Gastroesophageal sphincter (tissue), 4 donors: ENCODE measurements around a stretch of chr9.

- PRO-cap, result bidirectional peak, plus-strand start at chr9:130186917, minus-strand start at chr9:130186901
- RAMPAGE, long total RNA, 4 experiments, result no peak in any of the 4 experiments
These were observed 14.4 kb downstream of the NCS1 start for GRCh38 chr9:130186684-130186997.

GRCh38 chr9:130193307-130193977 is 21.2 kb downstream of the NCS1 start:
- PRO-cap, result bidirectional peak, plus-strand start at chr9:130193820, minus-strand start at chr9:130193712
- RAMPAGE, long total RNA, 4 experiments, result no peak in any of the 4 experiments

- PRO-cap, result no peak
- RAMPAGE, long total RNA, 4 experiments, result no peak in any of the 4 experiments
These were observed 86.4 kb downstream of the HMCN2 start for GRCh38 chr9:130351862-130352460.

GRCh38 chr9:130444091-130444464 is 683 bp upstream of the ASS1 start:
- PRO-cap, result no peak
- RAMPAGE, long total RNA, 4 experiments, result no peak in any of the 4 experiments

- PRO-cap, result no peak
- RAMPAGE, long total RNA, 4 experiments, result no peak in any of the 4 experiments
These were observed 54.6 kb downstream of the ASS1 start for GRCh38 chr9:130499394-130499654.

DNA sequence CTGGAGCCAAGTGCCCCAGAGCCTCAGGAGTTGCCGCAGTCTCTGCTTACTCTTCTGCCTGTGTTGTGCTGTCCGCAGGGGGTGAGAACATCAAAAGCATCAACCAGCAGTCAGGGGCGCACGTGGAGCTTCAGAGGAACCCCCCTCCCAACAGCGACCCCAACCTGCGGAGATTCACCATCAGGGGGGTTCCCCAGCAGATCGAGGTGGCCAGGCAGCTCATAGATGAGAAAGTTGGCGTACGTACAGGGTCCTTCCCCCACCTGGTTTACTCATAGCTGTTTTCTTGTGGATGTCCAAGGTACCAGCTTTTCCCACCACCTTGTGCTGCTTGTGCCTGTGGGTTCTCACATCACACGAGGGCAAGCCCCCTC is 33.9 kb upstream of the PRDM12 start:
- PRO-cap, result no peak
- RAMPAGE, long total RNA, 4 experiments, result no peak in any of the 4 experiments

GRCh38 chr9:130692208-130692842 is 1.3 kb upstream of the EXOSC2 start:
- PRO-cap, result no peak
- RAMPAGE, long total RNA, 4 experiments, result no peak in any of the 4 experiments

DNA sequence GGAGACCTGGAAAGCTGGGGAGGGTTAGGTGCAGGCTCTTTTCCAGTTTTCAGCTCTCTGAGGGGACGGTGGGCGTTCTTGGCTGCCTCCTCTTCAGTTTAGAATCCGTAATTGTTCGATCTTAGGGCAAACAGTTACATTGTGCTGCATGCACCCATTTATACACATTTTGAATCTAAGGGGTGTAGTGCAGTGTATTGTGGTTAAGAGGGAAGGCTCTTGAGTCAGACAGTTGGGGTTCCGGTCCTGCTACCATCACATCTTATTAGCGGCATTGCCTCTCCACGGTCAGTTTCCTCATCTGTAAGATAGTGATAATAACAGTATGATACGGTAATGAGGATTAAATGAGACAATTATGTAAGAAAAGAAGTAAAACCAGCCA is 613 bp downstream of the EXOSC2 start:
- PRO-cap, result no peak
- RAMPAGE, long total RNA, 4 experiments, result no peak in any of the 4 experiments

DNA sequence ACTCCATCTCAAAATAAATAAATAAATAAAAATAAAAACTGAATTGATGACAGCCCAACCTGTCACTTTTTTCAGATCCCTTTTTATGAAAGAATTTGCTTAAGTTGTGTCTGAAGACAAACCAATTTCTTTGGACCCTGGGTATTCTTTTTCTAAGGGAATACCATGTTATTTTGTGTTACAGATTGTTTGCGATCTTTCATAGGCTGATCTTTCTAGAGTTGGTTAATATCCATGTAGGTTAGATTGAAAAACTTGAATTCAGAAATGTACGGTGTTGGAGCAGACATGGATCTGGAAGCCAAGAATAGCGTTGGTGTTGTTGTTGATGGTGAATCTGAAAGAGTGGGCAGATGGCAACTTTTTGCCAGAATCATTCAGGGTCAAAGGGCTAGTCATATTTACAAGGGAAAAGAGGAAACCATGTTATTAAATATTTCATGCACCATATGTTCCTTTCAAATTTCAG is 26.0 kb downstream of the EXOSC2 start:
- PRO-cap, result no peak
- RAMPAGE, long total RNA, 4 experiments, result no peak in any of the 4 experiments

GRCh38 chr9:130765302-130766454 is 69.4 kb upstream of the ABL1 start:
- PRO-cap, result no peak
- RAMPAGE, long total RNA, 4 experiments, result no peak in any of the 4 experiments

DNA sequence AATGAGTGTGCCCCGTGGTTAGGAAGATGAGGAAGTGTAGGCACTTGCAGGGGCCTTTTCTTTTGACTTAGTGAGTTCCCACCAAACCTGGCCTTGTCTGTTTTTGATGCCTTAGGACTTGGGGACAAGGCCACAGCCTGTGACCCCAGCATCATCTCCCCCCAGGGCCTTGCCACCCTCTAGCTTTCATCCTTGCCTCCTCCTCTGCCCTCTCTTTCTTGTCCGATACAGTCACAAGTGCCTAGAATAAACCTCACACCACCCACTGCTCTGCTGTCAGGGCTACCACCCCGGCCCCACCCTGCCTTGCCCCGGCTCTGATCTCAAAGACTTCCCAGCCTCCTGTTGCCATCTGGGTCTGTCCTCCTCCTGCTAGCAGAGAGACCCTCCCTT is 68.6 kb upstream of the ABL1 start:
- PRO-cap, result no peak
- RAMPAGE, long total RNA, 4 experiments, result no peak in any of the 4 experiments

DNA sequence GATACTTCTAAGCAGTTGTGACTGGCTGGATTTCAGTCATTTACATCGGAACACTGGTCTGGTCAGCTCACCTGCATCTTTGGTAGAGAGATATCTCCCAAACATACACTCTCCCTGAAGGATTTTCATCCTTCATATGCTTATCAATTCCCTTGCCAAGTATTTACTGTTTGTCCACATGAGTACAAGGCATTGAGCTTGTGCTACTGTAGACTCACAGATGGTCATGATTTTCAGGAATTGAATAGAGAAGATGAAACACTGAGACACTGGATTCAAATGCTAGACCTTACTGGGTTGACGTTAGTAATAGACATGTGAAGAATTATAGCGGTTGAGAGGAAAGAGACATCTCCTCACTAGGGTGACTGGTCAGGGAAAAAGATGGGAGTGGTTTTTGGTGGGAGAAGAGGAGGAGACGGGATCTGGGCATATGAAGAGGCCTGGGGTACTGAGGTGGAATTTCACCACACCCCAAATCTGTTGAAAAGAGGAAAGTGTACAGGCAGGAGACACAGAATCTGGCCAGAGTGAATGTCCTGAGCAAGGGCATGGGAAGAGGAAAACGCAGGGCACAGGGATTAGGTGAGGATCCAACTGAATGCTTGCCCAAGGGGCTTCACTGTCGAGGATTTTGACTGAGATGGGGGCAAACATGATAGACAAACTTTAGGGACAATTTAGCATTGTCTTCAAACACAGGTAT is 62.7 kb upstream of the ABL1 start:
- PRO-cap, result no peak
- RAMPAGE, long total RNA, 4 experiments, result start-site peak on the plus strand in 1 of 4 experiments, centred at position 295 of the sequence, 6 reads per replicate

DNA sequence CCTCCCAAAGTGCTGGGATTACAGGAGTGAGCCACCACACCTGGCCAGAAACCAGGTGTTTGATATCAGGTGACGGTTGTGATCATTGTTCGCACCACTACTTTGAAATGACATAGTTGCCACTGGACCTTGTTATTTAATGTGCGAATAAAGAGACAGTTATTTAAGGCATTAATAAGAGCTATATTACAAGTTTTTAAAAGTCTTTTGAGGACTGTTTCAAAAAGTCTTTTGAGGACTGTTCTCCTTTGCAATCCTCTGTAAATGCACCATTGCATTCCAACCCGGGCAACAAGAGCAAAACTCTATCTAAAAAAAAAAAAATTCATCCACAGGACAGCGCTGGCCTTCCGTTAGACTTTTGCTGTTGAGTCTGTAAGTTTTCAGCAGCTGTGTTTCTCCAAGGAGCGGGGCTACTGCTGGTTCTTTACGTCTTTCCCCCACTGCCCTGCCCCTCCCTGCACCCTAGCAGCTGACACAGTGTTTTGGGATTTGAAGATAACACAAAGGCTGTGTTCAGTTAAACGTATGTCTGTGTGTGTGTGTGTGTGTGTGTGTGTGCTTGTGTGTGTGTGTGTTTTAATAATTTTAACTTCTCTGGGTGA is 10.6 kb downstream of the ABL1 start:
- PRO-cap, result bidirectional peak, plus-strand start at position 435 of the sequence, minus-strand start at position 268 of the sequence
- RAMPAGE, long total RNA, 4 experiments, result no peak in any of the 4 experiments

GRCh38 chr9:130862338-130862926 is 27.4 kb downstream of the ABL1 start:
- PRO-cap, result no peak
- RAMPAGE, long total RNA, 4 experiments, result no peak in any of the 4 experiments

GRCh38 chr9:130935164-130935561 is 3.9 kb downstream of the FIBCD1 start:
- PRO-cap, result no peak
- RAMPAGE, long total RNA, 4 experiments, result no peak in any of the 4 experiments

DNA sequence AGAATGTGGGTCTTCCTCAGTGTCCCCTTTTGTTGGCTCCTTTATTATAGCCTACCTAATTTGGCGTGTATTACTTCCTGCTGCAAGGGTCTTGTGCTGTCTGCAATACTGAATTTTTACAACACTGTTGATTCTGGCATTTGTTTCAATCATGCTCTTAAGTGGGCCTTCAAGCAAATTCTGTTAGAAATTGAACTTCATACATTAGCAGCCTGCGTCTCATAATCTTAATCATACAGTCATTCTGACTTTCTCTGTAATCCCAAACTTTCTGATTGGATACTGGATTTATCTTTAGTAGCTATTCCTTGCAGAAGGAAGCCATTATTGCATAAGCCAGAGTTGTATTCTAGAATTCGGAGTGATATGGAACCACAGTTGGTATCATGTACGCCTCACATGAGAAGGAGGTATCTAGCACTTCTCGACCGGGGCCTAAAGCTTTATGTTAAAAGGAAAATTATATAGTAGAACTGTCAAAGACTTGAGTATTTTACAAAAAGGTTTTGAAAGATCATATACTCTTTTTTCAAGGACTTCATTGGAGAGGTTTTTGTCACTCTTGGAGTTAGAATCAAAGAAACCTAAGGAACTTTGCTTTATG is 64.5 kb downstream of the NUP214 start:
- PRO-cap, result no peak
- RAMPAGE, long total RNA, 4 experiments, result no peak in any of the 4 experiments

GRCh38 chr9:131238985-131239876 is 37.1 kb downstream of the FAM78A start:
- PRO-cap, result no peak
- RAMPAGE, long total RNA, 4 experiments, result no peak in any of the 4 experiments

DNA sequence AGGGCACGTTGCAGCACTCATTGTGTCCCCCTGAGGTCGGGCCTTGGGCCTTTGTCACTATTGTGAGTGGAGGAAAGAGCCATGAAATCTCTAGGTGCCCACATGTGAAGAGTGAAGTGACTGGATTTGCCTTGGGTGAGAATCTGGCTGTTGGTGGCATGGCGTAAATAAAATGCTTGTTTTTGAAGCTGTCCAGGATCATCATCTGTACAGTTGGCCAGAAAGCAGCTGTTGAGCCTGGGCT is 27.6 kb downstream of the PRRC2B start:
- PRO-cap, result no peak
- RAMPAGE, long total RNA, 4 experiments, result no peak in any of the 4 experiments

- PRO-cap, result no peak
- RAMPAGE, long total RNA, 4 experiments, result no peak in any of the 4 experiments
These were observed 3.8 kb upstream of the POMT1 start for GRCh38 chr9:131498745-131499483.

- PRO-cap, result no peak
- RAMPAGE, long total RNA, 4 experiments, result no peak in any of the 4 experiments
These were observed 83.5 kb downstream of the PRRT1B start for GRCh38 chr9:131628487-131629568.